Mesenchymal stem cell of the bone marrow (primary cell): ENCODE measurements around a stretch of chr18.

DNA sequence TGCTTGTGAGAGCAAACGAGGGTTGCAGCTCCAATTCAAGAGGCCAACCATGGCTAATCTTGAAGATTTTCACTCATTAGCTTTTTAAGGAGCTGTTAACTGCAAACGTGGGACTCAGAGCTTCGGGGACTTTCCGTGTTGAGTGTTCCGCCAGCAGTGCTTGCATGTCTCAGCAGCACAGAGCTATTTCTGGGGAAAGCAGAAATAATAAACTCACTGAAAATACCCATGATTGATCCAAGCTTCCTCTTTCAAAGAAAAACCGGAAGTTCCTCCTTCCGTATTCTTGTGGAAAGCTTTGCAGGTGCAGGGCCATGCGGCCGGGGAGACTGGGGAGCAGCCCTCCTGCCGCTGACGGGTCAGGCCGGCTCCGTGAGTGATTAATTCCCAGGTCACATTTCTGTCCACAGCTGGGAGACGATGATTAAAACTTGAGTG, 54.4 kb upstream of the CTDP1 start:
- CAGE, long polyA plus RNA = no peak

DNA sequence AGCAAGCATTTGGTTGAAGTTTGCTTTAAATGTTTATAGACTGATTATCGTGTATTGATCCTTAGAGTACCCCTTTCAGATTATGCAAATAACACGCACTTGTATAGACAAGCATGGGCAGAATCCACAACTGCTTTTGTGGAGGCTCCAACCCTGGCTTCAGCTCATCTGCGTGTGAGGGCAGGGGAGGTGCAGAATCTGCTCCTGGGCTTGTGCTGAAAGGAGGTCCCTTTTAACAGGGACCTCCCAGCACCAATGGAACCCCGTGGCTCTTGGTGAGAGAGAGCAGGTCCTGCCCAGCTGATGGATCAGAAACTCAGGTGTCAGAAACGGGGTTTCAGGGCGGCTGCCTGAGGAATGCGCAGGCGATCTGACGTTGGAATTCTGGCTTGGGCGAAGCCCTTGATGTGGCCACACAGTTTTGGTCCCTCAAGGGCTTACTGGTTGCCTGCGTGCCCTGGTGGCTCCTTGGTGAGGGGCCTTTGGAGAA, 3.7 kb downstream of the CTDP1 start:
- CAGE, long polyA plus RNA = no peak

DNA sequence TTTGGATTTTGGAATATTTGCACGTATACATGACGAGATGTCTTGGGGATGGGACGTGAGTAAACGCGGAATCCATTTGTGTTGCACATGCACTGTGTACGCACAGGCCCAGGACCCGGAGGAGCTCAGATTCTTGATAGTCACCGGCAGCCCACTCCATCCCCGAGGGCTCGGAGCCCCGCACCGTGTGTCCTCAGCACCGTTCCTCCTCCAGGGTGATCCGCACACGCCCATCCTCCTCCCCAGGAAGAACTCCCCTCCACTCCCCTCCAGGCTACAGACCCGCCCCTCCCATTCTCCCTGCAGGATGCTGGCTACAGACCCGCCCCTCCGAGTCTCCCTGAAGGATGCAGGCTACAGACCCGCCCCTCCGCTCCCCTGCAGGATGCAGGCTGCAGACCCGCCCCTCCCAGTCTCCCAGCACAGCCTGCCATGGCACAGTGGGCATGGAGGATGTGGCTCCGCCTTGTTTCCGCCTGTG, 14.0 kb downstream of the CTDP1 start:
- CAGE, long polyA plus RNA = no peak

- CAGE, long polyA plus RNA = no peak
These were observed 27.7 kb downstream of the CTDP1 start for GRCh38 chr18:79707092-79707900.

- CAGE, long polyA plus RNA = no peak
These were observed 48.7 kb downstream of the SLC66A2 start for GRCh38 chr18:79902327-79903523.

DNA sequence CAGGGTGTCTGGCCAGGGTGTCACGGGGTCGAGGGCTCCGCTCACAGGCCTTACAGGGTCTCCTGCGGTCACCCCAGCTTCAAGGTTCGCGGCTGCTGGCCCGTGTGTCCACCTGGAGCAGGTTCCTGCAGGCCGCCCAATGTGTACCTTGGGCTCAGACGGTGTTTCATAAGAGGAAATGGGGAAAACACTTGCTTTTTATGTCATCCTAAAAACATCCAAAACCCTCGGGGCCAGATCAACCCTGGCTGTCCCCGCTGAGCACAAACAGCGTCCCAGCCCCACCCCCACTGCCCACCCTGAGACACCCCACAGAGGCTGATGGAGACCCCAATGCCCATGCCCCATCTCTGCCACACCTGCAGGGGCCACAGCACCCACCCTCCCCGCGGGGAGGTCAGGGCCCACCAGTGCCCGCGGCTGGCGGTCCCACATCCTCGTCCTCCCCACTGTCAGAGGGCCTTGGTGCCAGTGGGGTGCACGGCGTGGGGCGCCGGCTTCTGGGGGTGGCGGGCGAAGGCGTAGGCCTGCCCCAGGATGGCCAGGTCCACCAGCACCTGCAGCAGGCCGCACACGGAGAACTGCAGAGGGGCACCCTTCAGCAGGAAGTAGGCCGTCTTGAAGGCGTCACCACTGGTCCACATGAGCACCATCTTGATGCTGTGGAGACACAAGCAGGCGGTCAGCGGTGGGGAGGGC, 47.8 kb downstream of the SLC66A2 start:
- CAGE, long polyA plus RNA = no peak

DNA sequence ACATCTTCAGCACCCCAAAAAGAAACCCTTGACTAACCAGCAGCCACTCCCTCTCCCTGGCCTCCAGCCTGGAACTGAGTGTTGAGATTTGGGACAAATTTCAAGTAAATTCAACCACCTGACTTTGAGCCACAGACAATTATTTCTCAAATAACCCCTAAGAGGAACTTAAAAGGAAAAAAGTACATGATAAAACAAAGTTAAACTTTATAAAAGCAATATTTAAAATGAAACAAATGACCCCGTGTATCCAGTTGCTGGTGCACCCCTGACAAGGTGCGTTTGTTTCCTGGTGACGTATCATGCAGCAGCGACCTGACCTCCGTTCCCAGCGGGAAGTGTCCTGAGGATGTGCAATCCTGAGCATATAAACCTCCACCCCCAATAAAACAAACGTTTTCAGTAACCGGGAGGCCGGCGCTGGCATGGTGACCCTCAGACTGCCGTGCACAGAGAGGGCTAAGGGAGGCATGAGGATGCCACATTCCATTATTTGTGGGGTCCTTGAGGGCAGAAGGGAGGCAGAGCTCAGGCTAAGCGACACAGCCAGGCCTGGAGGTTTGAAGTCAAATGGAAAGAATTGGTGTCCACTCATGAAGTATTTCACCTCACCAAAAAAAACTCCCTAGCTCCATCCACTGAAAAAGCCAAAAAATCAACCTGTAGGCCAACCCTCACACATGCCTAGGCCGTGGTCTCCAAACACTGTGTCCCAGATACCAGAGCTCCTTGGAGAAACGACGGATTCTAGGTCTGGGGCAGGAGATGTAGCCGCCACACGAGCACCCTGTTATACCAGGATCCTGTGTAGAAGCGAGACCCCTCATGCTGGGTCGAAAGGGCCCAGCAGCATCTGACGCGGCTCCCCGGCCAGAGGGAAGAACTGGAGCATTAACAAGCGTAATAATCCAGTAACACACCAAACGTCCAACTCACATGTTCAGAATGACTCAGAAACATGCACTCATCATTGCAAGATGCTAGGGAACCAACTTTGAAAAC, 14.7 kb downstream of the SLC66A2 start:
- CAGE, long polyA plus RNA = no peak

GRCh38 chr18:79939004-79939508, 12.4 kb downstream of the SLC66A2 start:
- CAGE, long polyA plus RNA = no peak

GRCh38 chr18:79942434-79942959, 9.0 kb downstream of the SLC66A2 start:
- CAGE, long polyA plus RNA = no peak

GRCh38 chr18:79942960-79943786, 8.3 kb downstream of the SLC66A2 start:
- CAGE, long polyA plus RNA = no peak

GRCh38 chr18:80009481-80010811, 21.6 kb upstream of the TXNL4A start:
- CAGE, long polyA plus RNA = no peak

GRCh38 chr18:80148161-80148965, 39.3 kb downstream of the ADNP2 start:
- CAGE, long polyA plus RNA = no peak

DNA sequence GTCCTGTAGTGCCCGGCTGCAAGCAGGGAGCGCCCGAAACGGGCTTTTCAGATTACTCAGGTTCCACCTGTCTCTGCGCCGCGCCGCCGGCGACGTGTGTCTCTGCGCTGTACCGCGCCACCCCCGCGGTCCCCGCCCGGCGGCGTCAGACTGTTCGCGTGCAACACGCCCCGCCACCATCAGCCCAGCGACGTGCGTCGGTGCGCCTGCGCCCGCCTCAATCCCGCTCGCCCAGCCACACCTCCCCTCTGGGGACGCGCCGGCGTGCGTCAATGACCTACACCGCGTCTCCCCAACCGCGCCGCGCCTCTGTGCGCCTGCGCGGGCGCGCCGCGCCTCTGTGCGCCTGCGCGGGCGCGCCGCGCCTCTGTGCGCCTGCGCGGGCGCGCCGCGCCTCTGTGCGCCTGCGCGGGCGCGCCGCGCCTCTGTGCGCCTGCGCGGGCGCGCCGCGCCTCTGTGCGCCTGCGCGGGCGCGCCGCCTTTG, 15.1 kb upstream of the PARD6G start:
- CAGE, long polyA plus RNA = no peak